ENCODE measurements around the genes RANBP1 and ZNF74.

GRCh38 chr22:19995542-19996069 lies 21.0 kb downstream of the ARVCF start:
- PRO-cap, result bidirectional peak, plus-strand start at chr22:19995784, minus-strand start at chr22:19995638
CAGE:
- cytosol, long polyA minus RNA, result no peak
- cytosol, long polyA plus RNA, result no peak
- long polyA plus RNA, result no peak
- nucleus, long polyA minus RNA, result no peak
- nucleus, long polyA plus RNA, result no peak

GRCh38 chr22:20017896-20018111 lies 1.2 kb upstream of the ARVCF start:
- PRO-cap, result no peak
CAGE:
- cytosol, long polyA minus RNA, result no peak
- cytosol, long polyA plus RNA, result no peak
- long polyA plus RNA, result no peak
- nucleus, long polyA minus RNA, result no peak
- nucleus, long polyA plus RNA, result no peak

- PRO-cap, result no peak
CAGE:
- cytosol, long polyA minus RNA, result no peak
- cytosol, long polyA plus RNA, result no peak
- long polyA plus RNA, result no peak
- nucleus, long polyA minus RNA, result no peak
- nucleus, long polyA plus RNA, result no peak
Measured at GRCh38 chr22:20109381-20110454, 6.2 kb upstream of the RANBP1 start.

GRCh38 chr22:20115876-20116689 lies at the start of gene RANBP1:
Gene RANBP1 (plus strand): TSS chr22:20116104.
- PRO-cap, result no peak
CAGE:
- cytosol, long polyA minus RNA, result no peak
- cytosol, long polyA plus RNA, result no peak
- long polyA plus RNA, result no peak
- nucleus, long polyA minus RNA, result no peak
- nucleus, long polyA plus RNA, result no peak

DNA sequence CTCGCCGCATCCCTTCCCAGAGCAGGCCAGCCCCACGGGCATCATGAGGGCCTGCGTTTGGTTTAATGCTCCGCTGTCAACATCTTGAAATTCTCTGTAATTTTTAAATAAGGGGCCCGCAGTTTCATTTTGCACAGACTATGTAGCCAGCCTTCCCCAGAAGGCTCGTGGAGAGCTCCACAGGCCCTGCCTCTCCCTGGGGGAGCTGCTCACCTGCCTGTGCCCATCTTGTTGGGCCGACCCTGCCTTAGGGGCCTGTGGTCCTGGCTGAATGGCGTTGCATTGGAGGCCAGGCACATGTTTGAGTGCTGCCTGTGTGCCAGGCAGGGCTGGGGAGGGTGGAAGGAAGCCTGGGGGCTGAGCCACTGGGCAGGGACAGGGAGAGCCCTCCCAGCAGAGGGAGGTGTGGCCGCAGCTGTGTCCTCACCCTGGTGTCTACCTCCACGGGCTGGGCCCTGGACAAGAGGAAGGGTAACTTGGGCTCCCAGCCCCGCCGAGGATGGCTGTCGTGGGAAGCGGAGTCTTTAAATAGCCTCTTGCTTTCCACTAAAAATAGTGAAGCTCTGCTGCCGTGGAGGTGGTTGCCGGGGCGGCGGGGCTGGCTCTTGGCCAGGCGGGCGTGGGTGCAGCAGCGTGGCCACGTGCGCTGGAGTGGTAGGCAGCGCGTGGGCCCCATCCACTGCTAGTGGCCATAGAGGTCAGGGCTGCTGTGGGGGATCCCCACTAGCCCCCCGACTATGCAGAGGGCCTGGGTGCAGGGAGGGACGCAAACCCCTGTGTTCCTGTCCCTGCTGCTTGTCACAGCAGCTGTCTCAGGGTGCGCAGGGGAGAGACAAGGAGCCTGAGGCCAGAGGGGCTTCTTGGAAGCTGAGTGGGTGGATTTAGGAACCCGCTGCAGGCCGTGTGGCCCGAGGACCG lies 6.1 kb downstream of the ZDHHC8 start:
- PRO-cap, result no peak
CAGE:
- cytosol, long polyA minus RNA, result no peak
- cytosol, long polyA plus RNA, result no peak
- long polyA plus RNA, result no peak
- nucleus, long polyA minus RNA, result no peak
- nucleus, long polyA plus RNA, result no peak

GRCh38 chr22:20158973-20159670 lies 8.3 kb upstream of the CCDC188 start:
- PRO-cap, result no peak
CAGE:
- cytosol, long polyA minus RNA, result no peak
- cytosol, long polyA plus RNA, result no peak
- long polyA plus RNA, result no peak
- nucleus, long polyA minus RNA, result no peak
- nucleus, long polyA plus RNA, result no peak

GRCh38 chr22:20240230-20241017 lies 27.7 kb downstream of the RTN4R start:
- PRO-cap, result no peak
CAGE:
- cytosol, long polyA minus RNA, result no peak
- cytosol, long polyA plus RNA, result no peak
- long polyA plus RNA, result no peak
- nucleus, long polyA minus RNA, result no peak
- nucleus, long polyA plus RNA, result no peak

DNA sequence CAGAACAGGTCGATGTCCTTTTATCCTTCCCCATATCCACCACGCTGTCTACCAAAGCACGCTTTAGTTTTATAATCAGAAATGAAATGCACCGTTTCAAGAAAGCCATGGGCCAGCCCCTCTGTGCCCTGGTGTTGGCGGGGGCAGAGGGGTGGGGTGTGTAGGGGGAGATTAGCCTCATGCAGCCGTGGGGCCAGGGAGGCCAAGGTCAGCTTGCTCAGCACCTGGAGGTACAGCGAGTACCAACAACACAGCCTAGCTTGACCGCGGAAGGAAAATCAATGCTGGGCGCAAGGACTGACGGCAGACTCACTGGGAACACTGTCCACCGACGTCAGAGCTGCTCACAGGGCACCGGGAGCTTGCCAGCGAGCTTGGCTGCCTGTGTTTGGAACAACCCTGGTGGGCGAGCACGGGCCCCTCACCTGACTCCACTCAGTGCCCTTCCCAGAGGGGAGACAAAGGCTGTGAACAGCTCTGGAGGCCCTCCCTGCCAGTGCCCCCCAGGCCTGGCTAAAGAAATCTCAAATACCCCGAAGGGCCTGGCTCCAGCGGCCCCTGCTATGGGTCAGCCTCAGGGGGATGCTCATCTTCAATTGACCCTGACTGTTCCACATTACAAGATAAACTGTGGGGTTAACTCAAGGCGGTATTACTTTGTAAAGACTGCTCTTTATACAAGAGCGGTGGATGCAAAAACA lies 21.2 kb upstream of the RTN4R start:
- PRO-cap, result no peak
CAGE:
- cytosol, long polyA minus RNA, result no peak
- cytosol, long polyA plus RNA, result no peak
- long polyA plus RNA, result no peak
- nucleus, long polyA minus RNA, result no peak
- nucleus, long polyA plus RNA, result no peak

DNA sequence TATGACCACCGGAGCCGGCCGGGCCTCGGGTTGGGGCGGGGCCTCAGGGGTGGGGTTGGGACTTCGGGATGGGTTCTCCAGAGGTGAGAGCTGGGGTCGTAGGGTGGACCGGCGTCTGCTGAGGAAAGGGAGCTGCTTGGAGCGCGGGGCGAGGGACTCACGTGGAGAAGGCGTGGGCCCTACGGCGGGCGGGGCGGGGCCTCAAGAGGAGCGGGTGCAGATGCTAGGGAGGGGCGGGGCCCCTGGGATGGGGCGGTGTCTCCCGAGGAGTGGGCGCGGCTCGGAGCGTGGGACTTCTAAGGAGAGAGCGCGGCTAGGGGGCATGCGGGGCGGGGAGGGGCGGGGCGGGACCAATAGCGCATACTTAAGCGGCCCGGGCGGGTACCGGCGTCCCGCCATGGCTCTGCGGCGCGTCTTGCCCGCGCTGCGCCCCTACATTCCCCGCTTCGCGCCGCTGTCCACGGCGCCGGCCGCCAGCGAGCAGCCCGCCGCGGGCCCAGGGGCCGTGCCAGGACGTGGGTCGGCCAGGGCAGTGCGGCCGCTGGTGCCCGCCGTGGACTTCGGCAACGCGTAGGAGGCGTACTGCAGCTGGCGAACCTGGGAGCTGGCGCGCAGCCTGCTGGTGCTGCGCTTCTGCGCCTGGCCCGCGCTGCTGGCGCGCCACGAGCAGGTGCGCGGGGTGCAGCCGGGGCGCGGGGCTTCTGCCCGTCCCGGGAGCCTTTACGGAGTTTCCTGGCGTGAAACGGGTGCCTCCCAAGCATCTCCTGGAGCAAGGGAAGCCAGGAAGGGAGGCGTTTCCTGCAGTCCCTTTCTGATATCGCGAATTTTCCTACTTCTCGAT lies 20.3 kb downstream of the DGCR6L start:
- PRO-cap, result unidirectional peak, plus-strand start at position 392 of the sequence
CAGE:
- cytosol, long polyA minus RNA, result no peak
- cytosol, long polyA plus RNA, result no peak
- long polyA plus RNA, result no peak
- nucleus, long polyA minus RNA, result no peak
- nucleus, long polyA plus RNA, result no peak

DNA sequence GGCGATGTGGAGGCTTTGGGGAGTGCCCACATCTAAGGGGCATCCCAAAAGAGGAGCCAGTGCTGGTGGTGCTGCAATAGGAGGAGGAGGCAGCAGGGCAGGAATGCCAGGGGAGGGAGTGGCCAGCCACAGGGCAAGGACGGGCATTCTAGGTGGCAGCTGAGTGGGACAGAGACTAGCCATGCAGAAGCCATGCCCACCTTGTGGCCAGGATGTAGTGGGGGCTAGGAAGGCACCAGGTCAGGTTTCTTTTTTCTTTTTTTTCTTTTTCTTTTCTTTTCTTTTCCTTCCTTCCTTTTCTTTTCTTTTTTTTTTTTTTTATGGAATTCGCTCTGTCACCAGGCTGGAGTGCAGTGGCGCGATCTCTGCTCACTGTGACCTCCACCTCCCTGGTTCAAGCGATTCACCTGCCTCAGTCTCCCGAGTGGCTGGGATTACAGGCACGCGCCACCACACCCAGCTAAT lies 18.8 kb downstream of the DGCR6L start:
- PRO-cap, result no peak
CAGE:
- cytosol, long polyA minus RNA, result no peak
- cytosol, long polyA plus RNA, result no peak
- long polyA plus RNA, result no peak
- nucleus, long polyA minus RNA, result no peak
- nucleus, long polyA plus RNA, result no peak

DNA sequence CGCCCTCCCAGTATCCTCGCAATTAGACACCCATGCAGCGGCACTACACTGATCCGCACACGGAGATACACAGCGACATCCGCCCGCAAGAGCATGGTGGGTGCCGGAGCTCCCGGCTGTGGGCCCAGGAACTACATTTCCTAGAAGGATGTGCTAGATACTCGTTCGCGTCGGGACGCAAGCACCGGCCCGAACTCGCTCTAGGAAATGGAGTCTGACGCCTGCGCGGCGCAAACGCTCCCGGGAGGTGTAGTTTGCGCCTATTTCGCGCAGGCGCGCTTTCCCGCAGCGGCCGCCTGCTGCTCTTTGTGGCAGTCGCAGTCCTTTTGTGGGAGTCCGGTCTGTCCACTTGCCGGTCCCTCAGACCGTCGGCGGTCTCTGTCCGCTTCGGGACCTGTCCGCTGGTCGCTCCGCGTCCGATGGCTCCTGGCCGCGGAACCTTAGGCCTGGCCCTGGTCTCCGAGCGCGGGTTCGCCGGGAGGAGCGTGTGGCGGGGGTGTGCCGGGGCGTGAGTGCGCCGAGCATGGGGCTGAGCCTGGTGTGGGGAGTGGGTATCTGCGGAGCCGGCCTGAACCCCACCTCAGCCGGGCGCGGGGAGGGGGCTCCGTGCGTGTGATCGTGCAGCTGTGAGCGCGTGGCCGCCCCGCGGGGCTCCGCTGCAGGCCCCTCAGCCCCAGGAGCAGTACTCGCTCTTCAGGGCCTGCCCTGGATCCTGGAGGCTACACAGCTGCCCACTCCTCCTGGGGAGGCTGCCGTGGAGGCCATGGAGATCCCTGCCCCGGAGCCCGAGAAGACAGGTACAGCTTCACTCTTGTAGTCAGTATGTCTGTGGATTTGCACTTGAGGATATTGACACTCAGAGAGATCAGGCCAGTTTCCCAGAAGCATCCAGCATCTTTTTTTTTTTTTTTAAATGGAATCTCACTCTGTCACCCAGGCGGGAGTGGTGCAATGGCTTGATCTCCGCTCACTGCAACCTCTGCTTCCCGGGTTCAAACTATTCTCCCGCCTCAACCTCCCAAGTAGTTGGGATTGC lies at the start of gene ZNF74:
ZNF74 (plus strand) TSS at position 286 of the 1,036 bp plus-strand sequence.
- PRO-cap, result bidirectional peak, plus-strand start at position 363 of the sequence, minus-strand start at position 208 of the sequence; bidirectional peak, plus-strand start at position 734 of the sequence, minus-strand start at position 655 of the sequence
CAGE:
- cytosol, long polyA minus RNA, result start-site peak on the plus strand centred at position 297 of the sequence, 69 bp wide, 11 reads
- cytosol, long polyA plus RNA, result no peak
- long polyA plus RNA, result no peak
- nucleus, long polyA minus RNA, result no peak
- nucleus, long polyA plus RNA, result no peak

DNA sequence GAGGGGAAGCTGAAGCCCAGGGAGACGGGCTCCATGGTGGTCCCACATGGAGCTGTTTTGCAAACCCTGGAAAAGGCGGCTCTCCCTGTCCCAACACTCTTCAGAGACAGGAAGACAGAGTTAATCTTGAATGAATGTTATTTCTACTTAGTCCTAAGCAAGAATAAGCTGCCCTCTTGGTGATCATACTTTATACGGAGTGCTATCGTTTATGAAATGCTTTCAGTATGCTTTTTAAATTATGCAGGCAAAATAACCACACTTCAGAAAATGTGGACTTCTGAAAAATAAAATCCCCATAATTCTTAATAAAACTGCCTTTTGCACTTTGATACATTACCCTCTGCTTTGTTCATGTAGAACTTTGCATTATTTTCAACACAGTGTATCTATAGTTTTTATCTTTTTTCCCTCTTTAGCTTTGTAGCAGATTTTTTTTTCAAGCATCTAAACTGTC lies 14.2 kb downstream of the ZNF74 start:
- PRO-cap, result no peak
CAGE:
- cytosol, long polyA minus RNA, result no peak
- cytosol, long polyA plus RNA, result no peak
- long polyA plus RNA, result no peak
- nucleus, long polyA minus RNA, result no peak
- nucleus, long polyA plus RNA, result no peak

- PRO-cap, result no peak
CAGE:
- cytosol, long polyA minus RNA, result no peak
- cytosol, long polyA plus RNA, result no peak
- long polyA plus RNA, result no peak
- nucleus, long polyA minus RNA, result no peak
- nucleus, long polyA plus RNA, result no peak
Measured at GRCh38 chr22:20464664-20465447, 27.2 kb upstream of the SCARF2 start.

DNA sequence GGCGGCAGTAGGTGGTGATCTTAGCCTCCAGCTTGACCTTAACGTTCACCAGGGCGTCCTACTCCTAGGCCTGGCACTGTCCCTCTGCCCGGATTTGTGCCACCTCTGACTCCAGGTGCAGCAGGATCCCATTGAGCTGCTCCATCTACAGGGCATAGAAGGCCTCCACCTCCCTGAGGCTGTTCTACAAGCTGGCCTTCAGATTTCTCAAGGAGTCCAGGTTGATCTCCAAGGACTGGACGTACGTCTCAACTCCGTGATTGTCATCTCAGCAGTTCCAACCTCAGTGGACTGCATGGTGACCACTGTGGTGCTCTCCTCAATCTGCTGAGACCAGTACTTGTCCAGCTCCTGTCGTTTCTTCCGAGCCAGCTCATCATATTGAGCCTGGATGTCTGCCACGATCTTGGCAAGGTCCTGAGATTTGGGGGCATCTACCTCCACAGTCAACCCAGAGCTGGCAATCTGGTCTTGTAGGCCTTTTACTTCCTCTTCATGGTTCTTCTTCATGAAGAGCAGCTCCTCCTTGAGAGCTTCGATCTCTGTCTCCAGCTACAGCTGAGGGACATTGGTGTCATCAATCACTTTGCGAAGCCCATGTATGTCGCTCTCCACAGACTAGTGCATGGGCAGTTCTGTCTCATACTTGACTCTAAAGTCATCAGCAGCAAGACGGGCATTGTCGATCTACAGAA lies 12.5 kb downstream of the KLHL22 start:
- PRO-cap, result no peak
CAGE:
- cytosol, long polyA minus RNA, result no peak
- cytosol, long polyA plus RNA, result no peak
- long polyA plus RNA, result no peak
- nucleus, long polyA minus RNA, result no peak
- nucleus, long polyA plus RNA, result no peak

GRCh38 chr22:20514311-20515585 lies 7.3 kb downstream of the MED15 start:
- PRO-cap, result no peak
CAGE:
- cytosol, long polyA minus RNA, result no peak
- cytosol, long polyA plus RNA, result no peak
- long polyA plus RNA, result no peak
- nucleus, long polyA minus RNA, result no peak
- nucleus, long polyA plus RNA, result no peak

- PRO-cap, result no peak
CAGE:
- cytosol, long polyA minus RNA, result no peak
- cytosol, long polyA plus RNA, result no peak
- long polyA plus RNA, result no peak
- nucleus, long polyA minus RNA, result no peak
- nucleus, long polyA plus RNA, result no peak
Measured at GRCh38 chr22:20551903-20552919, 44.8 kb downstream of the MED15 start.

GRCh38 chr22:20565062-20566018 lies 57.9 kb downstream of the MED15 start:
- PRO-cap, result no peak
CAGE:
- cytosol, long polyA minus RNA, result no peak
- cytosol, long polyA plus RNA, result no peak
- long polyA plus RNA, result no peak
- nucleus, long polyA minus RNA, result no peak
- nucleus, long polyA plus RNA, result no peak

GRCh38 chr22:20582616-20583713 lies 75.6 kb downstream of the MED15 start:
- PRO-cap, result no peak
CAGE:
- cytosol, long polyA minus RNA, result no peak
- cytosol, long polyA plus RNA, result no peak
- long polyA plus RNA, result no peak
- nucleus, long polyA minus RNA, result no peak
- nucleus, long polyA plus RNA, result no peak

DNA sequence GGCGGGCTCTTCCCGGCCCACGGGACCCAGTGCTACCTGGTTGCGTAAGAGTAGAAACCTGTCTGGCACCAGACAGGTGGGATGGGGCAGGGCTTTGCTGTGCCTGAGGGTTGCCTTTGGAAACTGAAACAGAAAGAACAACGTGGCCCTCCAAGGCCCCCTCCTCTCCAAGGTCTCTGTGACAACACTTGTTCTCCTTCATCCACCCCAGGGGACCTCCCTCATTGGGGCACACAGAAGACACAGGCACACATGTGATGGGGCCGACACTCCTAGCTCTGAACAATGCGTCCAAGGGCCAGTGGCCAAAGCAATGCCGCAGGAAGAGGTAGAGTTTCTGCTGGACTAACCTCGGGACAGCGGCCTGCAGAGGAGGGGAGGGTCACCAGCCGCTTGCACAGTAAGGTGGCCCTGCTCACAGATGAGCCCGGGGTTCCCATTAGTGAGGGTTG lies 99.1 kb downstream of the MED15 start:
- PRO-cap, result no peak
CAGE:
- cytosol, long polyA minus RNA, result no peak
- cytosol, long polyA plus RNA, result no peak
- long polyA plus RNA, result no peak
- nucleus, long polyA minus RNA, result no peak
- nucleus, long polyA plus RNA, result no peak

GRCh38 chr22:20776400-20777012 lies 2.6 kb downstream of the SERPIND1 start:
- PRO-cap, result no peak
CAGE:
- cytosol, long polyA minus RNA, result no peak
- cytosol, long polyA plus RNA, result no peak
- long polyA plus RNA, result no peak
- nucleus, long polyA minus RNA, result no peak
- nucleus, long polyA plus RNA, result no peak

Measured in endothelial cell of umbilical vein (primary cell).